Natural killer cell (primary cell): ENCODE measurements around the gene PARVB.

DNA sequence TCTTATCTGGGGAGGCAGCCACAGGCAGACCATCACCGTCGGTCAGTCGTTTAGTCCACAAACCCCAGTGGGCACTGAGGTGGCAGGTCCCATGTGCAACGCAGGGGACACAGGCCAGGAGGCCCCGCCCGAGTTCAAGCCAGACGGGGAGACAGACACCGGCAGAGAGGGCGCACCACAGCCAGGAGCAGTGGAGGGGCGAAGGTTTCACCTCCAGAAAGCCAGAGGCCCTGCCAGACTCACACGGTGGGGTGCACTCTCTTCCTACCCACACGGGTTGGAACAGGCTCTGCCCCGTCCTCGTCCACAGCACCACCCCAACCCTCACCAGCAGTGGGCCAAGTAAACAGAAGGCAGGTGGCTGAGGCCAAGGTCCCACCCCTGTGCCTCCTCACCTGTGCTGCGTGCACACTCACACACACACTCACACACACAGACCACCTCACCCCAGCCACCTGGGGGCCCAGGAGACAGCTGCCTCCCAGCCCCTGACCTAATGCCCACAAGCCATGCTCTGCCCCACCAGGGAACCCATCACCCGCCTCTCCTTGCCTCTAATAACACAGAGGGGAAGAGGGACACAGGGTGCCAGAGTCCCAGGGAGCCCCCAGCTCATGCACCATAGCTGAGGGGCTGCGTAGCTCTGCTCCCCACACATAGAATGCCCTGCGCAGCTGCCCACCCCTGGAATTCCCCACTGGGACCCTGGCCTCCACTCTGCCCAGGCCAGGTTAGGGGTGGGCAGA is 3.2 kb downstream of the CYB5R3 start:
- PRO-cap: no peak

DNA sequence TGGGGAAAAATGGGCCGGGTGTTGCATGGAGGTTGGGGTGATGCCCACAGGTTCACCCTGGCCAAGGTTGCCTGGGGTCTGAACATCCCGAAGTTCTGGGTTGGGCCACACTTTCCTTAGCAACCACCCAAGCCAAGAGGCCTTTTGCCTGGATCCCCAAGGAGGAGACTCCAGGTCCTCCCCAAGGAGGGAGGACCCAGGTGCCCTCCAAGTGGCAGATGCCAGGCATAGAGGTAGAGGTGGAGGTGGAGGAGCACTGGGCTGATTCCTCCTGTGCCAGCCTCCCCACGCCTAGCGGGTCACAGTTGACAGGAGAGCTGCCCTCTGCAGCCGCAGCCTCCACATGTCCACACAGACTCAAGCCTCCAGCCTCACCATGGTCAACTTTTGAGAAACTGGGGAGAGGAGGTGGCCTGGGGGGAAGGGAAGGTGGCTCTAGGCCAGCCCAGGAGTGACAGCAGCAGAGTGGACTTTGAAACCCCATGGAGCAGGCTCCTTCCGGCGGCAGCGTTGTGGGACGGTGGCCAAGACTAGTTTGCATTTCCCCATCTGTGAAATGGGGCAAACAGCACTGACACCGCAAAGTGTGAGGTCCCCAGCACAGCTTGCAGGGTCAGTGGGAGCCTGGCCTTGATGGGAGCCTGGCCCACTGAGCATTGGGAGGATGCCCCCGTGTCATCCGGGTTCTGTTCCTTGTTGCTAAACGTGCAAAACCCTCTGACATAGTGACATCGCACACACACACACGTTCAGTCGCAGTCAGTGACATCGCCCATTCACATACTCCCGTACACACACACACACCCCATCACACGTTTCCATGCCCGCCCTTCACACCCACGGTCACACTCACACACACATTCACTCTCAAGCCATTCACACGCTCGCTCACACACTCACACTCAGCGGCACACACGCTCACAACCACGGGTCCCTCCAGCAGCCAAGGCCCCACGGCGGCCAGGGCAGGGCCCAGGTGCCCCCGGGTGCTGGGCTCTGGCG is 841 bp downstream of the CYB5R3 start:
- PRO-cap: bidirectional peak, plus-strand start at position 738 of the sequence, minus-strand start at position 709 of the sequence

DNA sequence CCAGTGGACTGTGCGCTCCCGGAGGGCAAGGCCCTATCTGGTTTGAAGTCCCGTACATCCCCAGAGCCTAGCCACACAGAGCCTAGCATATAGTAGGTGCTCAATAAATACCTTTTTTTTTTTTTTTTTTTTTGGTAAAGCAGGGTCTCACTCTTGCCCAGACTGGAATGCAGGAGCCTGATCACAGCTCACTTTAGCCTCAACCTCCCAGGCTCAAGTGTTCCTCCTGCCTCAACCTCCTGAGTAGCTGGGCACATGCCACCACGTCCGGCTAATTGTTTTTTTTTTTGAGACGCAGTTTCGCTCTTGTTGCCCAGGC is 700 bp upstream of the CYB5R3 start:
- PRO-cap: no peak

DNA sequence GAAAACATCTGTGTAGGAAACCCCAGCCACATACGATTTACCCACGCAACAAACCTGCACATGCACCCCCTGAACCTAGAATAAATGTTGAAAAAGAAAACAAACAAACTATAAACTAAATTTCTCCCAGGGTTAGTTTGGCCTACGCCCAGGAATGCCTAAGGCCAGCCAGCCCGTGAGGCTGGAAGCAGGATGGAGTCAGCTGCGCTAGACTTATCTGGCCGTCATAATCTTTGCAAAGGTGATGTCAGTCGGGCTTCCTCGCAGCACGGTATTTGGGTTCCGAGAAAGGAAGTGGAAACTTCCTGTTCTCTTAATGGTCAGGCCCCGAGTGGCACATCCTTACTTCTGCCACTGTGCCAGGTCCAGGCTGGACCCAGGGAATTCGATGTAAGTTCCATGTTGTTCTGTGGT is 22.1 kb upstream of the CYB5R3 start:
- PRO-cap: no peak

DNA sequence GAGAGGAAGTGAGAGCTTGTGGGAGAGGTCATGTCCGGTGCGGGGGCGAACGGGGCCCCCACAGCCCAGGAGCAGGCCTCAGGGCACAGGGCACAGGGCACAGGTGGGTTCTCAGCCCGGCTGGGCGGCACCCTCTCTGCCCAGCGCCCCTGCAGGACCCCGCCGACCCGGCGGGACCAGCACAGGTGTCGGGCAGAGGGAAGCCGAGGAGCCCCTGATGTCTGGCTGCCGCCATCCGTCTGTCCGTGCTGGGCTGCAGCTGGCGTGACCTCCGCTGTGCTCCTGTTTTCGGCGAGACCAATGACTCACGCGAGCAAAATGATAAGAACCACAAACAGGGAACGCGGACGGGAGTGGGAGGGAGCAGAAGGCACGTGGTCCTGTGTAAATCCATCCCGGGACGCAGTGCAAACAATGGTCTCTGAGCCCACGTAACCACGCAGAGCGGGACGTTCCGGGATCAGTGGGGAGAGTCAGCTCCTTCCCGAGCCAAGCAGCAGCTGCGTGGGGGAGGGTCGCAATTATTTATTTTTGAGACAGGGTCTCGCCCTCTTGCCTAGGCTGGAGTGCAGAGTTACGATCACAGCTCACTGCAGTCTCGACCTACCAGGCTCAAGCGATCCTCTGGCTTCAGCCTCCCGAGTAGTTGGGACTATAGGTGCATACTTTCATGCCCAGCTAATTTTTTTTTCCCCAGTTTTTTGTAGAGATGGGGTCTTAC is 49.3 kb upstream of the A4GALT start:
- PRO-cap: no peak

- PRO-cap: no peak
Measured at GRCh38 chr22:42773042-42773752, 52.5 kb upstream of the A4GALT start.

DNA sequence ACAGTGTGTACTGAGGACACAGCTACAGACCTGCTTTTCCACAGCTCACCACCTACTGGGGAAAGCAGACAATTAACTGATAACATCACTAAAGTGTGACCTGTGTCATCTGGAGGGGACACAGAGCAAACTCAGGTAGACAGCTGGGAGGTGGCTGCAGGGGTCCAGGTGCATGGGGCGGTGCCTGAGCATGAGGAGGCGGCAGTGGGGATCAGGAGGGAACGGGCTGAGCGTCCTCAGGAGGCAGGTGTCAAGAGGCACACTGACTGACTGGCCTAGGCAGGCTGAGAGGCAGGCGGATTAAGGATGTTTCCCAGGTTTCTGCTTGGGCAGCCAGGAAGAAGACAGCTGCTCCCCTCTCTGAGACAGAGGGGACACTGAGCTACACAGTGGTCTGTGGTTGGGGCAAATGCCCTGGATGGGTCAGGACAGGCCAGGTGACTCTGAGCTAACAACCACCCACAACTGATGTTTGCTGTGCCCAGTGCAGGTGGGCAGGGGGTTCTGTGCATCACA is 56.1 kb downstream of the ARFGAP3 start:
- PRO-cap: no peak

GRCh38 chr22:42803283-42803914 is 53.7 kb downstream of the ARFGAP3 start:
- PRO-cap: no peak

GRCh38 chr22:42890880-42891330 is 33.8 kb upstream of the ARFGAP3 start:
- PRO-cap: no peak

- PRO-cap: no peak
Measured at GRCh38 chr22:42973703-42974060, 41.3 kb downstream of the PACSIN2 start.

DNA sequence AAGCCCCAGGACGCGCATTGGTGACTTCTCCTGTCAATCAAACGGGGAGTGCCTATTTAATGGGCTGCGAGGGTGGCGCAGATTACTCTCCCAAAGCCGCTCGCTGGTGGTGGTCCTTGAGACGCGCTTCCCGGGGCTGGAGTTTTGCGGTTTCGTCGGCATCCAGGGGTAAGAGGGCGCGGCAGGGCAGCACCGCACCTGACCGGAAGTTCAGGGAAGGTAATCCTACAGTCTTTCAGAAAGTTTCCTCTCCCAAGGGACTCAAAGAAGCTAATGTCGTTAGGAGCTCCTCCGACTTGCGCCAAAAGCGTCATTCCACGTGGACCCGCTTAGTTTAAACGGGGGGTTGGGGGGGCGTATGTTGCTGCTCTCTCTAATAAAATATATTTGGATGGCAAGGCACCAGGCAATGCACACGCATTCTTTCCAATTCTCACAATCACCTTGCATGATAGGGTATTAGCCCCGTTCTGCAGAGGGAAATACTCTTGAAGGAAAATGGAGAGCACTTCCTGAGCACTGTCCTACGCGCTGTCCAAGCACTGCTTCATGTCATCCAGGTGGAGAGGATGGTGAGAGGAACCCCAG is 445 bp upstream of the PACSIN2 start:
- PRO-cap: bidirectional peak, plus-strand start at position 85 of the sequence, minus-strand start outside the sequence

DNA sequence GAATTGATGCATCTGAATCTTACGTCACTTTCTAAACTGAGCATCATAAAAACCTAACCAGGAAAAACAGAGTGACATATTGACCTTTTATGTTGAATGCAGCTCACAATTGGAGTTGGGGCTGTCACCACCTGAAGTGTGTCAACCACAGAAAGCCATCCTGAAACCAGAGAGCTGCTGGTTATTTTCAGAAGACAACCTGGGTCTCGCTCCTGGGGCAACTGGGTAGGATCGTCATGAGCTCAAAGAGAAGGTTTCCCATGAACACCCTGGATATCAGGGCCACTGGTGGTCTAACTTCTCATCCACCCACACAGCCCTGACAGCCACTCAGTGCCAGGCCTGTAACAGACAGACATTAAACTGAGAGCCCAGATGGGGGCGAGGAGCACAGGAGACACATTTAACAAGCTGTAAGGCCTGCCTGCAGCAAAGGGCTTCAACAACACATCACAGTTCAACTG is 3.0 kb downstream of the TTLL1 start:
- PRO-cap: no peak

GRCh38 chr22:43103904-43104430 is 6.6 kb upstream of the BIK start:
- PRO-cap: no peak

- PRO-cap: no peak
Measured at GRCh38 chr22:43183308-43184603, 3.2 kb downstream of the TTLL12 start.

GRCh38 chr22:43272177-43272739 is 70.9 kb downstream of the SCUBE1 start:
- PRO-cap: no peak

DNA sequence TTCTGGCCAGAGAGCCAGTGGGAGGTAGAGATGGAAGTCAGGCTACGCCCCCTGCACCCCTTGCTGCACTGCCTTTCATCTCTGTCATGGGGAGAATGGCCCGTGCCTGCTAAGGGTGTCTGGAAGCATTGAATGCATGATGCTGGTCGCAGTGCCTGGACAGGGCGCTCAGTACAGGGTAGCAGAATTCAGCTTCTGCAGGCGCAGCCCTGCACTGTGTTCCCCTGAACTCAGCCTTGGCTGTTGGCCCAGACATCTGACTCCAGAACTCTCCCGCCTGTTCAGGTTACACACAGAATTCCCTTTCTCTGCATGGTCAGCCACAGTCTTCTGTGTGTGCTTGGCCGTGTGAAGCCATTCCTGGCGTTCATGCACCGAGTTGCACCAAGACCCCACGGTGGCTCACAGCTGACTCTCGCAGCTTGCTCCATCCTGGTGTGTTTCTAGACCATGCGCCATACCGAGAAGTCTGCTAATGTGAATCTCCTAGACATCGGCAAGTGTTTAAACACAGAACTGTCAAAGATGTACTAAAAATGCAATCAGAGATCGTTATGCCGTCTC is 55.4 kb downstream of the MPPED1 start:
- PRO-cap: no peak

DNA sequence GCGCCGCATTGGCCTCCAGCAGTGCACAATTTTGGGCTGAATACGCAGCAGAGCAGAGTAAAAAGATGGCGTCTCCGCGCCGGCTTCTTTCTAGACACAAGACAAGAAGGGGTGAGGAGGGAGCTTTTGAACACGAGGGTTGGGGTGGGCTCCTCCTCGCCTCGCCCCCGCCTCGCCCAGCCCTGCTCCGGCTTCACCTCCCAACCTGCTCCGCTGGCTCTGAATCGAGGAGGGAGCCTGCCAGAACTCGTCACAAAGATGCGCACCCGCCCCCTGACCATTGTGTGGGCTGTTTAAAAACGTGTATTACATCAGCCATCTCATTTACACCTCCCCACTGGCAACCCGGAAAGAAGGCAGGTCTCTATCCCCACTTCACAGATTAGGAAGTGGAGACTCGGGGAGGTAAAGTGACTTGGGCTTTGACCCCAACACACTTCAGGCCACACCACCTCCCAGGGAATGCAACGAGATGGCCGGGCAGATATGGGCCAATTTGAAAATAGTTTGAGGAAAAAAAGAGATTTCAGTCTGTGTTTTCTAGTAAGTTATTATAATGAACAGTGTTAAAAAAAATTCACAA is 119.2 kb downstream of the MPPED1 start:
- PRO-cap: no peak

DNA sequence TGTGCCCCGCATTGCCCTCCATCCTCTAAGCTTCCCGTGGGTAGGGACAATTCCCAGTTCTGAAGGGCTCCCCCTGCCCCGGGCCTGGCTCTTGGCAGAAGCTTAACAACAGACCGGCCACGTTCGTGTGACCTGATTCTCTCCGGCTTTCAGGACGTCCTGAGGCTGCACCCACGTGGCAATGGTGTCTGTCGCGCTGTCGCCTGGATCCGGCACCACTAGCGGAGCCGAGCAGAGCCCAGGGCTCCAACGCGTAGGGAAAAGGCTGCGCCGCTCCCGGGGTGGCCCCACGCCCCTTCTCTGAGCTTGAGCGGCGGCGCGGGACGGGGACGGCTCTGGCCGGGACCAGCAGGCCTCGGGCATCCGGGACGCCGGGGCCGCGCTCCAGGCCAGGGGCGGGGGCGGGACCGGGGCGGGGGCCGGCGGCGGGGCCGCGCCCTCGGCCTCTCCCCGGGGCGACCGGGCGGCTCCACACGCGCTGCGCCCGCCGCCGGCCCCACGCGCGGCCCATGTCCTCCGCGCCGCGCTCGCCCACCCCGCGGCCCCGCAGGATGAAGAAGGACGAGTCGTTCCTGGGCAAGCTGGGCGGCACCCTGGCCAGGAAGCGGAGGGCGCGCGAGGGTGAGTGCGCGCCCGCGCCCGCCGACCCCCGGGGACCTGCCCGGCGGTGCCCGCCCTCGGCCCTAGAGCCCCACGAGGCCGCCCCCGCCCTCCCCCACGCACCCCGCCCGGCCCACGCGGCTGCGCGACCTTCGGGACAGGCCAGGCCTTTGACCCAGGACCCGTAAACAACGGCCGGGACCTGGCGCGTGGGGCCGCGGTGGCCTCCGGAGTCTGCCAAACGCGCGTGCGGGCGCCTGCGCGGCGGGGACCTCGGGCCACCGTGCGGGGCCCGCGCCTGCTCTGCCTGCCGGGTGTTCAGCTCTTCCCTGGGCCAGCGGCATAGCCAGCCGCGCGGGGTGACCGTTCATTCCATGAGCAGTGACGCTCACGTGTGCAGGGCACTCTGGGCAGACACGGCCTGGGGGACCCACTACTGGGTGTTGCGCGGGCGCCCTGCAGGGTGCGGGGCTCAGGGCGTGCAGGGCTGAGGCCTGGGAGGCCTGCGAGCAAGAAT is at the start of gene PARVB:
Gene PARVB (plus strand): TSS at position 472 of the 1,117 bp plus-strand sequence.
- PRO-cap: unidirectional peak, plus-strand start at position 234 of the sequence; bidirectional peak, plus-strand start at position 555 of the sequence, minus-strand start at position 595 of the sequence; unidirectional peak, minus-strand start at position 996 of the sequence

GRCh38 chr22:44145000-44145347 is 35.8 kb upstream of the PARVG start:
- PRO-cap: no peak

DNA sequence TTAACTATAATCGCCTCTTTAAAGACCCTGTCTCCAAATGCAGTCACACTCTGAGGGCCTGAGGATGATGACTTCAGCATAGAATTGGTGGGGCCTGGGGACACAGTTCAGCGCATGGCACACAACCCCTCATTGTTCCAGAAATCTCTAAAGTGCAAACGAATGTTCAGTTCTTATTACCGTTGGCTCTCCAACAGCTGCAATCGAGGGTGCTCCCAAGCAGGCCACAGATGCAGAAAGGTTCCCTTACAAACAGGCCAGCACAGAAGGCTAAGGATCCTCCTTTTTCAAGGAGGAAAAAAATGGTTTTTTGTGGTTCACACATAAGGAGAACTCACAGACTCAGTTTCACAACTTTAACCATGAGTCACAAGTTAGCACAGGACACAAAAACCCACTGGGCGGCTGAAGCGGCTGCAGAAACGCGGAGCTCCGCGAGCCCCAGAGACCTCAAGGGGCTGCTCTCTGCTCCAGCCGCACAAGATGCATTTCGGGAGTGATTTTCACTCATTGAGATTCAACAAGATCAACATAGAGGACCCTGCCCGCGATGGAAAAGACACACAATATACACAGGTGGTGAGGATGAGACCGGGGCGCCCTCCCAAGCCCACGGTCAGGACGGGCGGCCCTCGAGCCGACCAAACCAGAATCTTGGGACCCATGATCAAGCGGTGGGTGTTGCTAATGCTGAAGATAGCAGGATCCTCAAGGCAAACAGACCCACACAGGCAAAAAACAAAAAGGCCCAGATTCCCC is 98.2 kb upstream of the PRR5 start:
- PRO-cap: no peak